Colon Carcinoma Metastatic in the Lung (tissue), 2 donors: ENCODE data around the gene GPR15LG.

- PRO-cap, 2 experiments, result no peak in any of the 2 experiments
These were observed 9.6 kb downstream of the ANXA11 start for GRCh38 chr10:80195646-80196201.

DNA sequence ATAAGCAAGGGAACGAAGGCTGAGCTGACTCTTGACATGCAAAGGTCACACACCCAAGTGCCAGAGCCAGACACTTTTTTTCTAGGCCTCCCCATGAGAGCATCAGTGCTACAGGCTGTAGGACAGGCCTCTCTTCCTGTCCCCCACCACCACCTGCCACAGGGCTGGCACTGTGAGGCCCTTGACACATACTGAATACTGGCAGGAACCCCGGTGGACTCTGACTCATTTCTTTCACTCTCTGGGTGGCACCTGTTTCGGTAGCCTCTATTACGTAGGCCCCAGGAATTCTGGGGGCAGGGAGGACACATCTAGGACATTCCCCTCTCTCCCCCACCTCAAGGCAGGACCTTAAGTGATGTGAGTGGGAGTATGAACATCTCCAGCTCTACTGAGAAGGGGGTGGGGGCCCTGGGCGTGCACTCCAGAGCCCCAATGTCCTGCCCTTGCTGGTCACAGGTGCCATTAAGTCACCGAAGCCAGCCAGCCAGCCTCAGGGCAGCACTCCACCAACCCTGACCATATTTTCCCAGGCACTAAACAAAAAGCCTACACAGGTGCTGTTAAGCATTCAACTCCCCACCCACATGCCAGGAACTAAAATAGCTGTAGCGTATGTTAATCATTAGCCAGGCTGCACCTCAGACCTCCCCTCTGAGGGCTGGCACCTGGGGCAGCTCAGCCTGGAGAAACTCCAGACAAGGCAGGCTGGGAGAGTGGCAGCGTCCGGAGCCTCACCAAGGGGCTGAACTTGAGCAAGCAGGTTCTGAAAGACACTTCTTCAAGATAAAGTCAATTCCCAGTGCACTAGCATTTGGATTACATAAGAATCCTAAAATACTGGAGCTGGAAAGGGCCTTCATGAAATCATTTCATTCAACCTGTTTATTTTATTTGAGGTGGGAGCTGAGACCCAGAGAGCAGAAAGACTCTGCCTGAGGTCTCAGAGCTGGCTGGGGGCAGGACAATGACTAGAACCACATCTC, 8.8 kb downstream of the ANXA11 start:
- PRO-cap, 2 experiments, result peak in 2 of 2 experiments; most common plus-strand start position 697 of the sequence (in 2); most common minus-strand start position 172 of the sequence (in 1)

DNA sequence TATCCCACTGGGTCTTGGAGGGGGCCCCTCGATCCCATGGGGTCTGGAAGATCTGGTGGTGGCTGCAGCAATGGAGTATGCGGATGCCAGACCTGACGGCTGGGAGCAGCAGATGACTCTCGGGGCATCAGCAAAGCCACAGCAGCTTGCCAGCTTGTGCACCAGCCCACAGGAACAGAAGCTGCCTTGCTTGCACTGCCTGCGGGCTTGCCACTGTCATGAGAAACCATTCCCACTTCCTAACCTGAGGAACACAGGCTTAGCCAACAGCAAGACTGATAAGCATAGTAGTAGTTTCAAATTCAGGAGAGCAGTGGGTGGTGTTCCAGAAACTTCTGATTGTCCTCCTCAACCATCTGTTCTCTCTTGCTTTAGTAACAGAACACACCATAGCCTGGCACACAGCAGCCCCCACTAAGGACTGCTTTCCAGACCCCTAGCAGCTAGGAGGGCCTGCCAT, 7.4 kb downstream of the ANXA11 start:
- PRO-cap, 2 experiments, result no peak in any of the 2 experiments

GRCh38 chr10:80205761-80206029, 358 bp upstream of the ANXA11 start:
- PRO-cap, 2 experiments, result no peak in any of the 2 experiments

- PRO-cap, 2 experiments, result no peak in any of the 2 experiments
These were observed 9.2 kb downstream of the MAT1A start for GRCh38 chr10:80279986-80280835.

DNA sequence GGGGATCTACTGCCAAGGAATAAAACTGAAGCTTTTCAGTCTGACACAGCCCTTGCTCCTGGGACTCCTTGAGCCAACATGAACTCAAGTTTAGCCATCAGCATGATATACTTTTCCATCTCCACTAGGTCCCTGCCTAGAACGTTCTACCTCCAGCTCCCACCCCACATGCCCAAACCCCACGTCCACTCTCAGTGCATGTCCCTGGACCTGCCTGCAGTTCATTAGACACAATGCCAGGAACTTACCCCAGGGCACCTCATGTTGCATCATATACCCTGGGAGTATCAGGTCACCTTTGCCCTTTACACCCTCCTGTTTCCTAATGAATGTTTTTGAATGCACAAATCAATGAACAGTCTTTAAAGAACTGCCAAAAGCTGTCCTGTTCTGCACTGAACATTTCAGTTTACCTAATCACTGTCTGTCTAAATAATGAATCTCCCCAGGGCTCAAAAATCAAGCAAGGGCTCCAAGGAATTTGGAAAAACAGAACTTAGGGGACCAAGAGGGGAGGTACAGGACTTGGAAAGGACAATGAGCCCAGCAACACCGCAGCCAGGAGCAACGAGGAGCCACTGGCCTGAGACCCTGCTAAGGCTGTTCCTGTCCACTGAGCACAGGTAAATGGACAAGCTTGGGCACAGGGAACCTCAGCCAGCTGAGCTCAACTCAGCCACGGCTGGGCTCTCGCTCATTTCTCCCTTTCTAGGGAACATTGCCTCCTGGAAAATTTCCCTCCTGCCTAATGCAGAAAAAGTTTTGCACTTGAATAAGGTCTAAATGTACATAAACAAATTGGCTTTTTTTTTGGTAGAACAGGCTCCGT, 7.5 kb downstream of the MAT1A start:
- PRO-cap, 2 experiments, result no peak in any of the 2 experiments

DNA sequence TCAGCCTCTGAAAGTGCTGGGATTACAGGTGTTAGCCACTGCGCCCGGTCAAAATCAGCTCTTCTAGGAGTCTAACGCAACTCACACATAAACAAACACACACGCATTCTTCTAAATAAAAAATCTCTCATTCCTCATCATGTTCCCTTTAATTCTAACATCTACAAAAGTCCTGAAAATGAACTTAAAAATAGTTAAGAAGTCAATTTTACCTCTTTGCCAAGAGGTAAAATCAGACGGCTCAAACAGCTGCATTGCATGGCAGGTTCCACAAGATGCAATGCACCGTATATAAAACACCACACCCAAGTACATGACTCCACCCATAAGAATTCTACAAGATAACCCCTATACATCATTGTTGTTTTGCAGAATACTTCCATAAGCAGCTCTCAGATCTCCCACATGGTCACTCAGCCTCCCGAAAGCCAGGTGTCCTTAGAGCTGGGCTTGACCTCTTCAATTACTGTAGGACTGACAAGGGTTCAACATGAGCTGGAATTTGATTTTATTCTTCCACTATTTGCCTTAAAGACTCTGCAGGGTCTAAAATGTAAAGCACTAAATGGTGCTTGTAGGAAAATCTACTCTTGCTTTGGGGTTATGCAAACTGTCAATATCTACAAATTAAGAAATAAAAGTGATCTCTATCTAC, 3.3 kb downstream of the MAT1A start:
- PRO-cap, 2 experiments, result no peak in any of the 2 experiments

DNA sequence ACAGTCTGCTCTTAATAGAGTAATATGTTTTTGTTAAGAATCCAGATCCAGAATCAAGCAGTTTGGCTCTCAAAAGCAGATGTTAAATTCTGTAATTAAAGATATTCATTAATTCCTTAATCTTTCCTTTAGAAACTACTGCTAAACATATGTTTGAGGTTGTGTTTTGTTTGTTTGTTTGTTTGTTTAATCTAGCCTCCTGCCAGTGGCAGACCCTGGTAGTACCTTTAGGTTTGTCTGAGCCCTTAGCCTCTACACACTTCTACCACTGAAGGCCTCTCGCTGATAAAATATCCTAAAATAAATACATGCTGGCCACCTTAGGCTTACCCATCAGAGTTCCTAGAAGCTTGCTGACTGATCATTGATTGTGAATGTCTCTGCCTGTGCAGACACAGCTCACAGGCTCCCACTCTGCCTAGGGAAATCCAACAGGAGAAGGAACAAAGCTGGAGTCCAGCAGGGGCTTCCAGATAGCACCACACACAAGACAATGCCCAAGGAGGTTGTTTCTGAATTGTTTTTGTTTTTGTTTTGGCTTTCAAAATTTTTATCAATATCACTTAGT, 2.6 kb downstream of the MAT1A start:
- PRO-cap, 2 experiments, result no peak in any of the 2 experiments

GRCh38 chr10:80290827-80291291, 1.4 kb upstream of the MAT1A start:
- PRO-cap, 2 experiments, result no peak in any of the 2 experiments

- PRO-cap, 2 experiments, result no peak in any of the 2 experiments
These were observed 32.7 kb upstream of the MAT1A start for GRCh38 chr10:80322278-80322511.

DNA sequence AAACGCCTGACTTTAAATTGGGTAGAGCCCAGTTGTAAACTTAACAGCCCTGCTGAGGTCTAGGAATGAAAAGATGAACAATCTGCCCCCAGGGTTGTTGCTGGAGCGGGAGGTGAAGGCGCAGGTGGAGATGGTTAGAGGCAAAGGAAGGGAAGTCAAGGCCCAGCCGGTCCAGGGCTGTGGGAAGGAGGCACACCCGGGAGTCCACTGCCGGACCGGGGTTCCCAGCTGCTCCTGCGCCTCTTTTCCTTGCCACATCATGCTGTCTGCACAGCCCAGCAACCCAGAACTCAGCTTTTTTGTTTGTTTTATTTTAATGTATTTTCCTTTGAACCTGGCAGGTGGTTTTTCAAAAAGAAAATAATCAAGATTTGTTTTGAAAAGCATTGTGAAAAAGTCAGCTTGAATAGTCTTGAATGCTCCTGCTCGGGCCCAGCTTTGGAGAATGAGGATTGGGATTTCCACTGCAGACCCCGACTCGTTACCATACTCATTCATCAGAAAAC, 898 bp downstream of the PRXL2A start:
- PRO-cap, 2 experiments, result peak in 1 of 2 experiments; most common minus-strand start position 261 of the sequence (in 1)

GRCh38 chr10:80462350-80462730, 8.2 kb downstream of the TSPAN14 start:
- PRO-cap, 2 experiments, result no peak in any of the 2 experiments

- PRO-cap, 2 experiments, result no peak in any of the 2 experiments
These were observed 9.0 kb downstream of the TSPAN14 start for GRCh38 chr10:80462731-80463875.

DNA sequence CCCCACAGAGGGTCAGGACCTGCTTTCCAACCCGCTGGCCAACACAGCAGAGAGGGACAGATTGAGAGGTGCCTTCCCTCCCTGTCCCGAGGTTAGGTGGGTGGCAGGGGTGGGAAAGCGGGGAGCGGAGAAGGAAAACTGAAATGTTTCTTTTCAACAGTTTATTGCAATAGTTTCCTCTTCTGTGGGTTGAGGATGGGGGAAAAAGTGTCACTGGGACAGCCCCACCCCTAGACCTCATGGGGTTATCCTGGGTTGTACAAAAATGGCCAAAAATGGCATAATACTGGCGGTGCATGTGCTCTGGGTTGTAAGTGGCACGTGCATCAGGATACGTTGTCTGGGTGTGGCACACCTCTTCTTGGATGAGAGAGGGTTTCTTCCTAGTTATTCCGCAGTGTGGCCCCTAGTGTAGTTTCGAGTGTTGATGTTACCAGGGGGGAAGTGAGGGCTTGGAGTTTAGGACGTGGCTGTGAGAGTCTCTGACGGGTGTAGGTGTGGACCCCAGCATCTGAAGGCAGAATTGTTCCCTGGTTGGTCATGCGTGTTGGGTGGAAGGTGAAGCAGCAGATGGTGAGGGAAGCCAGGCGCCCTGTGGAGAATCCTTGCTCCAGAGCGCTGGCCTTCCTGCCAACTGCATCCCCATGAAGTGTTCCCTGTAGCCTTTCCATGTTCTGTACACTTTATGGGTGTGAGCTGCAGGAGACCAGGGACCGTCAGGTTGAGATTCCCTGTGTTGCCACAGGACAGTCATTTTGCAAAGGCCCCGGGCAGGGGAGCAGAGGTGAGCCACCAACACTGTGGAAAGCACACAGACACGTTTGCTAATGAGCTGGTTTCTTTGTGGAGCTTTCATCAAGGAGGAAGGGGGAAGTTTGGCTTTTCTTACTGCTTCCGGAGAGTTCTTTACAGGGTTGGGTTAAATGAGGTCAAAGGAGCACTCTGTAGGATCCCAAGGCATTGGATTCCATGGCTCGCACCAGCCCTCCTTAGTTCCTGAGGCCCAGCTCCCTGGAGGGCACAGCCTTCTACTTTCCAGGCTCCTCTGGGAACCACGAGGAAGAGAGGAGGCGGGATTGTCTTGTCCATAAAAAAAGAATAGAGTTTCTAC, 31.9 kb downstream of the TSPAN14 start:
- PRO-cap, 2 experiments, result no peak in any of the 2 experiments

DNA sequence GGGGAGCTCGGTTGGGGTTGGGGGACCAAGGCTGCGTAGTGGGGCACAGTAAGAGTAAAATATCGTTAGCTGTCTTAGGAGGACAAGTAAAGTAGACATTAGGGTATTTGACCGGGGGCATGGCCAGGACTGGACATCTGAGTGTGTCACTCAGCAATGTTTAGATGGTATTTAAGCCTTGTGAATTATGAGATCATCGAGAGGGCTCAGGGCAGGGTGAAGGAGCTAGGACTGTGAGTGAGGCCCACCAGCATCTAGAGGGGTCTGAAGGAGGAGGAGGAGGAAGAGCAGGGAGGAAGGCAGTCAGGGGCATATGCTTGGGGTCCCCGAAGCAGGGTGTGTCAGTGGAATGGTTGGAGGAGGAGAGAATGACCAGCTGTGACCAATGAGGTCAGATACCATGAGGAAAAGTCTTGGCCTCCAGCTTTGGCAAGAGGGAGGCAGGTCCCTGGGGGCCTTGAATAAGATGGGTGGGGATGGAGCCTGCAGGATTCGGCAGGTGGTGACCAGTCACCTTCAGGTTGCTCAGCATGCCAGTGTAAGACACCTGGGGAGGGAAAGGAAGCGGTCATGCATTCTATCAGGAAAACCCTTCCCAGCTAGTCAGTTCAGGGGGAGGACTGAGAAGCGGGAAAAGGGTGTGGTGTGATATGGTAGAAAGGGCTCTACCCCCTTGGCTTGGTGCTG, 34.9 kb upstream of the SH2D4B start:
- PRO-cap, 2 experiments, result no peak in any of the 2 experiments

DNA sequence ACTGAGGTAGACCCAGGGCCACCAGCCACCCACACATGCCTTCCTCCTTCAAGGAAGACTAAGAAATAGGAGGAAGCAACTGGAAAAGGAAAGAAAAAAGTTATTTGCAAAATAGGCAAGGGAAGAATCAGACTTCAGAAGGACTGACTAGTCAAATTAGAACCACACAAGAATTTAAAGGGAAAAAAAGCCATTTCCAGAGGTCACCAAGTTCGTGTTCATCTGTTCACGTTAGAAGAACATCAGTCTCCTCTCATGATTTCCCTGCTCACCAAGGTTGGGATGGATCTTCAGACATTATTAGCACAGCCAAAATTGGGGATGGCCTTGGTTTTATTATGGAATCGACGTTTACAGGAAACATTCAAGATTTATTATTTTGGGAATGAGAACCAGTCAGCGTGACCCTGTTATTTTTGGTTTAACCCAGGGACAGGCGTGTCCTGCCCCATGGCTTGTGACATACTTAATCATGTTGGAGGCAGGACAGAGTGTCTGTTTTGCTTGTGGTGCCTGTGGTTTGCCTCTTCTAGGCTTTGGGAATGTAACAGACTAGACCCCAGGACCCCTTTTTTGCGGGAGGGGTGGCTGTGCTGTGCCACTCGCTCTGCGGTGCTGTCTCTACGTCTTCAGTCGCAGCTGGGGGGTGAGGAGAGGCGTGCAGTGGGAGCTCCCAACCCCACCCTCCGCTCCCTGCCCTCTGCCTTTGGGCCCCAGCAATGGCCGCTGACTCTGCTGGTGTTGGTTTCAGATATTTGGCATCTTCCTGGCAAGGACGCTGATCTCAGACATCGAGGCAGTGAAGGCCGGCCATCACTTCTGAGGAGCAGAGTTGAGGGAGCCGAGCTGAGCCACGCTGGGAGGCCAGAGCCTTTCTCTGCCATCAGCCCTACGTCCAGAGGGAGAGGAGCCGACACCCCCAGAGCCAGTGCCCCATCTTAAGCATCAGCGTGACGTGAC, 20.3 kb upstream of the SH2D4B start:
- PRO-cap, 2 experiments, result no peak in any of the 2 experiments

DNA sequence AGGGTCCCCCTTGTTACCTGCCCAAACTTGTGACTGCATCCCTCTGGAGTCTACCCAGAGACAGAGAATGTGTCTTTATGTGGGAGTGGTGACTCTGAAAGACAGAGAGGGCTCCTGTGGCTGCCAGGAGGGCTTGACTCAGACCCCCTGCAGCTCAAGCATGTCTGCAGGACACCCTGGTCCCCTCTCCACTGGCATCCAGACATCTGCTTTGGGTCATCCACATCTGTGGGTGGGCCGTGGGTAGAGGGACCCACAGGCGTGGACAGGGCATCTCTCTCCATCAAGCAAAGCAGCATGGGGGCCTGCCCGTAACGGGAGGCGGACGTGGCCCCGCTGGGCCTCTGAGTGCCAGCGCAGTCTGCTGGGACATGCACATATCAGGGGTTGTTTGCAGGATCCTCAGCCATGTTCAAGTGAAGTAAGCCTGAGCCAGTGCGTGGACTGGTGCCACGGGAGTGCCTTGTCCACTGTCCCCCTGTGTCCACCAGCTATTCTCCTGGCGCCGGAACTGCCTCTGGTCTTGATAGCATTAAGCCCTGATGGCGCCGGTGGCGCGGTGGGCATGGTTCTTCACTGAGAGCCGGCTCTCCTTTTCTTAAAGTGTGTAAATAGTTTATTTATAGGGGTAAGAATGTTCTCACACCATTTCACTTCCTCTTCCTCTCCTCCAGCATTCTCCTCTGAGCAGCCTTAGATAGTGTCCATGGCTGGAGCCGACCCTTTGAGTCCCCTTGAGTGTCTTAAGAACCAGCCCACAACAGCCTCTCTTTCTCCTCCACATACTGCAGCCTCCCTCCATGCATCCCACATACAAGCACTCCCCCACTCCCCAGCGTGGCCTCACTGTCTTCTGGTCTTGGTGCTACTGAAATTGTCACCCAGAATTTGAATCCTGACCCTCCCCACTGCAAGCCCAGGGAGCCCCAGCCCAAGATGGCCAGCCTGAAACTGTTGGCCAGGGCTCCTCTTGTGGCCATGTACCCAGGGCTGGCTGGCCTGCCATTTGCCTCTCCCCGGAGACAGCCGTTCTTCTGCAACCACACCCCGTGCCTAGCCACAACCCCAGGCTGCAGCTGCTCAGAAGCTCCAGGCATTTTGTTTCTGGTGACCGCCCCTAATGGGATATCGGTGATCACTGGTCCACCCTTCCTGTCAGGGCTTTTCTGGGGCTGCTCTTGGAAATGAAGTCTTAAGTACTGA, 19.2 kb upstream of the SH2D4B start:
- PRO-cap, 2 experiments, result no peak in any of the 2 experiments

- PRO-cap, 2 experiments, result no peak in any of the 2 experiments
These were observed 359.3 kb downstream of the SH2D4B start for GRCh38 chr10:80896859-80897465.

DNA sequence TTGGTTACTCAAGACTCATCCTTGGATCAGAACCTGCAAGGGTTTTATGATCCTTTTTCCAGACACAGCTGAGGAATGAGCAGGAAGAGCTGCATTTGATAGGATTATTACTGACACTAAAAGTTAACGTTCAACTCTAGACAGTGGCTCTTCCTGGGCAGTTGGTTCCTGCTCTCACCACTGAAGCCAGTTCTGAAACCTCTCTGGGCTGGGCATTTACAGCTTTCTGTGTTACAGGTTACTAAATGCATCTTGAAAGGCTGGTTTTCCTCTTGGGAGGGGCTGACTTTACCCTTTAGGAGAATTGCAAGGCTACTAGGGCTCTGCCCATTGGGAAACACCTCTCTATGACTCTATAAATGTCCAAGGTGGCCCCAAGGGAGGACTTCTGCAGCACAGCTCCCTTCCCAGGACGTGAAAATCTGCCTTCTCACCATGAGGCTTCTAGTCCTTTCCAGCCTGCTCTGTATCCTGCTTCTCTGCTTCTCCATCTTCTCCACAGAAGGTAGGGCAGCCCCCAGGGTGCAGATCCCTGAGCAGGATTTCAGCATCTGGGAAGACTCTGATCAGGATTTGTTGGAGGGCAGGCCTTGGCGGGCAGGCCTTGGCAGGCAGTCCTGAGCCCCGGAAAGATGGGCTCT, at the start of gene GPR15LG:
Gene GPR15LG, plus strand, starts transcription at position 385 of the 641 bp plus-strand sequence.
- PRO-cap, 2 experiments, result peak in 2 of 2 experiments; most common plus-strand start position 384 of the sequence (in 1); most common minus-strand start position 182 of the sequence (in 1)

DNA sequence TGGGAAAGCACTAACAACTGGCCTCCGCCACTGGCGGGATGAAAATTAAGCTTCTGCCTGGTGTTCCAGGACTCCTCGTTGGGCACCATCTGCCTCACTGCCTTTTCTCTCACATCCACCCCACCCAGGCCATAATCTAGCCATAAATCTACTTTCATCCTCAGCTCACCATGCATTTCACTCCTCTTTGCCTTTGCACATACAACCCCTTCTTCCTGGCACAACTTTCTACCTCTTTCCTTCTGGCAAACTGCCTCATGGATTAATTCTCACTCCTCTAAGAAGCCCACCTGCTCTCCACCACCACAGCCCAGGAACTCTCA, 3.9 kb downstream of the CDHR1 start:
- PRO-cap, 2 experiments, result peak in 2 of 2 experiments; most common minus-strand start position 80 of the sequence (in 2)